ENCODE measurements around the genes SNAP91, CYB5R4 and ZNF292.

DNA sequence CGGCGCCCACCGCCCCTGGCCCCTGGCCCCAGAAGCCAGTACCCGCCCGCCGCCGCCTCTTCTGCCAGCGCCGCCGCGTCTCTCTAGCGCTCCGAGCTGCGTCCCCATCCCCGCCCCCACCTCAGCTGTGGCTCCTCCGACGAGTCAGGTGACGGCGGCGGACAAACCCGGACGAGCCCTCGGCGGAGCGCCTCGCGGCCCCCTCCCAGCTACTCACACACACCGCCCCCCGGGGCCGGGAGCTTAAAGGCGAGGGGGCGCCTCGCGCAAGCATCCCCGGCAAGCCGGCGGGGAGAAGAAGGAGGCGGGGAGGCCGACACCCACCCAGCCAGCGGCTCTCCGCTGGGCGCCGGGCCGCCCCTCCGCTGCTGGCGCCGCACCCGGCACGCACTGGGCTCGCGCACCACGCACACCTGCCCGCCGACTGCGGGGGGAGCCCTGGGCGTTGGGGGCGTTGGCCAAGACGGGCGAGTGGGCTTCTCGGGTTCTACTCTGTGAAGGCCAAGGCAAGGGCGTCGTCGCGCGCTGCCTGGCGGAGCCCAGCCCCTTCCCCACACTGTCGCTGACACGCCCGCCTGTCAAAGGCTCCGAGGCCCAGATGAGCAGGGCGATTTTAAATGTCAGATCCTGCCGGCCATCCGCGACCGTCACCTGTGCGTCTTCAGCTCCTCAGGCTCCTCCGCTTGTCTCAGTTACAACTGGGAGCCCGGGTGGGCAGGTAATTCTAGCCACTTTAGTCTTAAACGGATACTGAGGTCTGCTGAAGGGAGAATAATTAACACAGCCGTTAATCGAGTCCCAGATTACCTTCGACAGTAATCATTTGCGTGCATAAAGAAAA lies at the start of gene SNAP91:
TSS of gene SNAP91 (minus strand) at position 100 of the 841 bp plus-strand sequence.
- PRO-cap, result unidirectional peak, minus-strand start at position 63 of the sequence

DNA sequence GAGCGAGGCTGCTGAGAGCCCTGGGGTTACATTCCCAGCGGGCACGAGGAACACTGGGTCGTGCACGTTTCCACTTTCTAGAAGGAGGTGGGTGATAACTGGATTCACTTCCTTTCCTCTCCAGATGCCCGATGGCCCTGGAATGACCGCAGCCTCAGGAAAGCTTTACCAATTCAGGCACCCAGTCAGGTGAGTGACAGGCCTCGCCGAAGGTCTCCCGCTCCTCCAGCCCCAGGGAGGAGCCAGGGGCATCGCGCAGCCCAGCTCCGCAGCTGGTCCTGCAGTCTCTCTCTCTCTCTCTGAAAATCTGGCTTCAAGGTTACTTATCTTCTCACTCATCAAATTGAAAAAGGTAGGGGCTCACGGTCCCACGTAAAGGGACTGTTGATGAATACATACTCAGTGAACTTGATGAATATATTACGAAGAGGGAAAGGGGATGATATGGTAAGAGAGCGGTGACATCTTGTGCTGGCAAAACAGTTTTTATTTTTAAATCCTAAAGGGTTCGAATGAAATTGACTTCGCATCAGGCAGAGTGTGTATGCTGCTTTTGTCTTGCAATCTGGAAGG lies 899 bp downstream of the RIPPLY2 start:
- PRO-cap, result no peak

GRCh38 chr6:83859192-83860036 lies at the start of gene CYB5R4:
CYB5R4 (plus strand) TSS chr6:83859689.
- PRO-cap, result bidirectional peak, plus-strand start at chr6:83859678, minus-strand start at chr6:83859619

DNA sequence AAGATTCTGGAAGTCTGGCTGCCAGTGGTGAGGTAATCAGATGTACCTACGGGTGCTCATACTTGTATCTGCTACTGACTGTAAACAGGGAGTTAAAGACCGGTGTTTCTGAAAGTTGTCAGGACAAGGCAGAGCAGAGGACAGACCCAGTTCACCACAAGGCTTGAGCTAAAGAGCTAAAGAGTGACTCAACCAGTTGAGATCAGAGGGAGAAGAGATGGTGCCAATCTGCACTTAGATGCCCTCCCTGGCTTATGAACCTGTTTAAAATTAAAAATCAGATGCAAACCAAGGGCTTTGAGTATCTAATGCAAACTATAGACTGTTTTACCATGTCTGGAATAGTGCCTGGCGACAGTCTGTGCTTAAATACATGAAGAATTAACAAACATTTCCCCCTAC lies 55.3 kb downstream of the CEP162 start:
- PRO-cap, result no peak

GRCh38 chr6:84768263-84769328 lies 4.2 kb upstream of the TBX18 start:
- PRO-cap, result no peak

DNA sequence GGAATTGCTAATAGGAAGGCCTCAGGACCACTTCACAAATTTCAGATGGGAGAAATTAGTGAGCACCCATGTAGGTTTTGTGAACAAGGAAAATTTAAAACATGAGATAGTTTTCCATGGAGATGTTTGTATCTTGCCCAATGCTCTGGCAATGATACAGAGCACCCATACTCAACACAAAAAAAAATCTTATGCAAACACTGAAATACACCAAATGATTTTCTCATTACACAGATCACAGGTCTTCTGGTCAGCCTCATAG lies 189.6 kb upstream of the TBX18 start:
- PRO-cap, result no peak

DNA sequence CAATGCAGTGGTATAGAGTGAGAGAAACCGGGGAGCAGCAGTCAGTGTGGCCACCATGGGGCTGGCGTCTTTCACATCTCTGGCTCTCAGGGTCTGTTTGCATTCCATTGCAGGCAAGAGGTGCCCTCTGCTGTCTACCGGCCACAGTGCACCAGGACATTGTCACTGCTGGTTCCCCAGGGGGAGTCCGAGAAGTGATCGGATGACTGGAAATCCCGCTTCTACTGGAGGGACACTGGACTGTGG lies 323.0 kb upstream of the NT5E start:
- PRO-cap, result no peak

DNA sequence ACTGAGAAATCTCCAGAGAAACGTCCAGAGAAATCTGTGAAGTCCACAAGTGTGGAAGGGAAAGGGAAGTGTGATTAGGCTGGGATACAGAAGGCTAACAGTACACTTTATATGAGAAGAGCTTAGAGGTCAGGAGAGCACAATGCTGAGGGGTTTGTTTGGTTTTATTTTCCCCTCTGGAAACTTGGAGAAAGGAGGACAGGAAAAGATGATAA lies 1.6 kb downstream of the NT5E start:
- PRO-cap, result no peak

DNA sequence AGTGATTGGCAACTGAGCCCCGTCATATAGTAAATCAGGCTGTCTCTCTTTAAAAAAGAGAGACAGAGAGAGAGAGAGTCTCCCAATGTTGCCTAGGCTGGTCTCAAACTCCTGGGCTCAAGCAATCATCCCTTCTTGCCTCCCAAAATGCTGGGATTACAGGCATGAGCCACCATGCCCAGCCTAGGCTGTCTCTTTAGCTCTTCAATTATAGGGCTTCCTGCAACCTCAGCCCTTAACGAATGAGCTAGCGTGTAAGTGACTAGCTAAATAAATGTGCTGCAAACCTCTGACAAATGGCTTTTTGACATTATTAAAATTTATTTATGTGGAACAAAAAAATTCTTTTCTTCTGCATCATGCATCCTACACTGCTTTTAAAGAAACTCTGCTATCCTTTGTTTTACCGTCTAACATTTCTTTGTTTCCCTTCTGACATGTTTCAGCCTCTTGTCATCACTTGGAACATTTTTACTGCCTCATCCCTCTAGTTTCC lies 9.2 kb downstream of the NT5E start:
- PRO-cap, result no peak

- PRO-cap, result no peak
Measured at GRCh38 chr6:85618642-85619673, 23.7 kb downstream of the SYNCRIP start.

- PRO-cap, result no peak
Measured at GRCh38 chr6:85673152-85674408, 30.9 kb upstream of the SYNCRIP start.

DNA sequence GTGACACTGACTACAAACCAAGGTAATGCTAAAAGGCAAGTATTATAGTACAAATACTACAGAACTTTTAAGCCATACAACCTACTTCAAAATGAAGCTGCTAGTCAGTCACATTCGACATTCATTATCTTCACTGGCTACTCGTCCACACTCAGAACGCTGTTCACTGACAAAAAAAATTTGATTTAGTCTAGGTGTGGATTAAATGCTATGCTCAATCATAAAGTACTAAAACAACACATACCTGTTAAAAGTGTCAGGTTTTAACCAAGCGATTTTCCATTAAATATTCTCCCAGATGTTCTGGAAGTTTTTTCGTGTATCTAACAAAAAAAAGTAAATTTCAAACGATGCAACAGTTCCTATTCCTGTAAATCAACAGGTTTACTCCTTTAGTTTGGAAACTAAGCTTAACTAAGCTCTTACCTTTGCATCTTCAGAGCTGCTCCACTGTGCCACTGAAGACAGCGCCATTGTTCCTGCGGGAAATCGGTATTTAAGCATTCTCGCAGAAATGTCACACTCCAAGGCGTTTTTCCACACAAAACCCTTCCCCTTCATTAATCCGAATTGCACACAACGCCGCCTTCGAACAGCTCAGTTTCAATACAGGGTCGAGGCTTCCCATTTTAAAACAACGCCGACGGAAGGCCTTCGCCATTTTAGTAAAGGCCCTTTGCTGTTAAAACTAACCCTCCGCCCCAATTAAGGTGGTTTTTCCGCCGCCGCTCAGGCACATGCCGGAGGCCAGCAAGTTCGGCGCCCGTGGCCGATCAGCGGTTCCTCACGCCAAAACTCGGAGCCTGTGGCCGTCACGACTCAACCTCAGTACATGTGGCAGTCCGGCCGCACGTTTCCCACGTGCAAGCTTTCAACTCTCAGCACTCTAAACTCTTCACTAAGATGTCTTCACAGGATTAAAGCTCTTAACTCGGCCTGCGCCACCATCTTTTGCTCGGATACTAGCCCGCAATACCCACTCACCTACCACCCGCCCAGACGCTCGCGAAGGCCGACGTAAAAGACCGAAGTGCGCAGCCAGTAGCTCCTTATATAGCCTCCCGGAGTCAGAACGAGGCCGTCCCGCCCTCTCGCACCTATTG lies 35.4 kb upstream of the SYNCRIP start:
- PRO-cap, result bidirectional peak, plus-strand start outside the sequence, minus-strand start at position 1,024 of the sequence

GRCh38 chr6:86477254-86478234 lies 459.8 kb upstream of the HTR1E start:
- PRO-cap, result no peak

DNA sequence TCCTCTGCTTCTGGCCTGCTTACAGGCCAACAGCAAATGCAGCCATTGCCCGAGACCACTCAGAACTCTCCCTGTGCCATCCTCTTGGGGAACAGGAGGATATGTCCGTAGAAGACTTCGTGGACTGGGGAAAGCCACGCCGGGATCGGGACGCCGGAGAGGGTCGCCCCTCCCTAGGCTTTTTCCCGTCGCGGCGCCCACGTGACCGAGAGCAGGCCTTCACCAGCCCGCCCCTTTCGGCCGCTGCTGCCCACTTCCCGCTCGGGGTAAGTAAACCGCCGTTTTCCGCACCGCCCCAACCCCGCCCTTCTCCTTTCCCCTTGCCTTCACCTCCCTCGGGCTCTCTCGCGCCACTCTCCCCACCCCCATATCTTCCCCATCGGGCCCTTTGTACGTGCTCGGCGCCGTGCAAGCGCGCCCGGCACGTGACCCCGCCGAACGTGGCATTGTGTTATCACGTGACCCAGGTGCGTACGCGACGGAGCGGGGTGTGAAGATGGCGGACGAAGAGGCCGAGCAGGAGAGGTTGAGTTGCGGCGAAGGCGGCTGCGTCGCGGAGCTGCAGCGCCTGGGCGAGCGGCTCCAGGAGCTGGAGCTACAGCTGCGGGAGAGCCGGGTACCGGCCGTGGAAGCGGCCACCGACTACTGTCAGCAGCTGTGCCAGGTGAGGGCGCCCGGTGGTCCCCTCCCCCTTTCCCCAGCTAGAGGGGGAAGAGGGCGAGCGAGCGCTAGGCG lies at the start of gene ZNF292:
TSS of gene ZNF292 (plus strand) at position 470 of the 735 bp plus-strand sequence.
- PRO-cap, result bidirectional peak, plus-strand start at position 481 of the sequence, minus-strand start at position 195 of the sequence

DNA sequence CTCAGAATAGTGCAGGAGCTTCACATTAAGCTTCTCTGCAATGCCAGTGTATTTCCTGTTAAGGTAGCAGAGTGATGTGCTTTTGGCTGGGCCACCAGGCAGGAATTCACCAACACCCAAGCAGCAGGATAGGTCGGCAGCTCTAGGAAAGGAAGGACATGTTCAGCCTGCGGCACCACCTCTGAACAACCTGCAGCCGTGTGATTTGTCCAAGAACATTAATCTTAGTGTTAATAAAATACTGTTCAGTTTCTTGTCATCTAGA lies 18.7 kb downstream of the ZNF292 start:
- PRO-cap, result no peak

DNA sequence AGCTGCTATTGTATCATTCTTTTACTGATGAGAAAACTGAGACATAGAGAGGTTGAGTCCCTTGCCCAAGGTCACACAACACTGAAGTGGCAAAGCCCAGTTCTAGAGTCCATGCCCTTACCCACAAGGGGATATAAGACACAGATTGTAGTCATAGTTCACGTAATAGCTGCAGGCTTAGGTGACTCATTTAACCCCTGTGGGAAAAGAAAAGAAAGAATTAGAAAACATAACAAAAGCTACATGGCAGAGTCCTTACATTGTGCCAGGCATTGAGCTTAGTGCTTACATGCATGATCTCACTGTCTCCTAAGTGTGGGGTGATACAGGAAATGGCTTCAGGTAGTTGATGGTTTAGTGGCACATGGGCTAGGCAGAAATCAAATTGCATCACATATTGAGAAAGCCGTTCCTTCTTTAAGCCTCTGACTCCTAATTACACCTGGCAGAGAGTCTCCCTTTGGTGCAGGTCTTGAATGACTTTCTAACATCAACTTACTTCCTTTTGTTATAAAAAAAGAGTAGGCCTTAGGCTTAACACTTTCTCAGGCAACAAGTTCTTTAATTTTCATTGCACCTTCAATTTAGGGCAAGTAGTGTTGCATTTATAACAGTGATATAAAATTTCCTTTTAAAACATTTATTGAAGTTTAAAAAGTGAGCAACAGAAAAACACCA lies 12.5 kb upstream of the AKIRIN2 start:
- PRO-cap, result no peak

DNA sequence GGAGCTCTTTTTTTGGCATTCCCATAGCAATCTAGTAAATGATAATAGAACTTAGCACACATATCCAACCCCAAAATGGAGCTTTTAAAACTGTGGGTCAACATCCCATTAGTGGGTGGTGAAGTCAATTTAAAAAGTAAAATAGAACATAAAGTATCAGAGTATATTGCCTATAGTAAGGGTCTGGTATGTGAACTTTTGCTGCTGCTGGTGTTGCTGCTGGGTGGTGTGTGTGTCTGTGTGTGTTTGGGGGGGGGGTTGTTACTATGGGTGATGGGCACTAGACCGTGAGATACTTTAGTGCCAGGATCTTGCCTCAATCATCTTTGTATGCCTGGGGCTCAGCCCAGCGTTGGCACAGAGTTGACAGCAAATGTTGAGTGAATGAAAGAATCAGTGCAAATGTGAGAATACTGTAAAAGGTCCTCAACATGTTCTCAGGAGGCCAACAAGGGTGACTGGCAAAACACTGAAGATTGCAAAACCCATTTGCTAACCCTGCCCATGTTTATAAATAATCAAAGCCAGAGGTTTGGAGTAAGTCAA lies 125.5 kb upstream of the SPACA1 start:
- PRO-cap, result no peak

GRCh38 chr6:89079087-89079509 lies 1.5 kb upstream of the PNRC1 start:
- PRO-cap, result no peak

DNA sequence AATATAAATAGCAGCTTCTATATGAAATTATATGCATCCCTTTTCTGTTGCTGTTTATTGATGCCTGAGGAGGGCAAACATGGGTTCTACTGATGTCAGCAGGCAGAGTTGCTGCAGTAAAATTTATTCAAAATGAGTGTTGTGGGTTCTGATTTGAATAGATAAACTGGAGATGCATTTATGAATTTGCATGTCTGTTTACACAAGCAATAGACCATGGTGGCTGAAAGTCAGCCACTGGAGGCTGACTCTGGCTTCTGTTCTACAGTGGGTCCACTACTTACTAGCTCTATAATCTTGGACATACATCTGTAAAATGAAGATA lies 1.6 kb upstream of the PM20D2 start:
- PRO-cap, result no peak

DNA sequence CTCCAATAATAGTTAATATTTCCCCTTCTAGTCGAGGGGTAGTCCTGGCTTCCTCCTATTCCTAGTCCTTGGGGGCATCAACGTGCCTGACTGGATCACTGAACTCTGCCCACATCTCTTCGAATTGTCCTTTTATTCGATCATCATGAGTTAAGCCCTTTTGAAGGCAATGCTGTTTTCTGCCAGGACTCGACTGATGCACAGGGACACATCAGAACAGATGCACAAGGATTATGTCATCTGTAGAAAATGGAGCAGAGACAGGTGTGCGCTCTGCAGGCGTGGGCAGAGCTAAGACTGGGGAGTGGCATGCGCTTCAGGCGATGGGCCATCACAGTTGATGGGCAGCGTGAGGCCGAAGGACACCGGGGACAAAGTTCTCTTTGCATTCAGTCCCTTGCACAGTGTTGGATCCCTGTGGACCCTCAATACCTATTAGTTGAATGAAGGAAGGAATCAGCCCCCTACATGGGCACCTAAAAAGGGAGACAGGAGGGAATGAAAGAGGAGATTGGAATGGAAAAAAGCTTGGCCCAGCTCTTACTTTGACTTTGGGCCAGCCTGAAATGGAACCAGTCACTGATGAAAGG lies 13.0 kb downstream of the GABRR1 start:
- PRO-cap, result no peak

Measured in aorta (tissue), 1 donor.